Non-pigmented ciliary epithelial cell (primary cell): ENCODE results near the gene EDRF1.

DNA sequence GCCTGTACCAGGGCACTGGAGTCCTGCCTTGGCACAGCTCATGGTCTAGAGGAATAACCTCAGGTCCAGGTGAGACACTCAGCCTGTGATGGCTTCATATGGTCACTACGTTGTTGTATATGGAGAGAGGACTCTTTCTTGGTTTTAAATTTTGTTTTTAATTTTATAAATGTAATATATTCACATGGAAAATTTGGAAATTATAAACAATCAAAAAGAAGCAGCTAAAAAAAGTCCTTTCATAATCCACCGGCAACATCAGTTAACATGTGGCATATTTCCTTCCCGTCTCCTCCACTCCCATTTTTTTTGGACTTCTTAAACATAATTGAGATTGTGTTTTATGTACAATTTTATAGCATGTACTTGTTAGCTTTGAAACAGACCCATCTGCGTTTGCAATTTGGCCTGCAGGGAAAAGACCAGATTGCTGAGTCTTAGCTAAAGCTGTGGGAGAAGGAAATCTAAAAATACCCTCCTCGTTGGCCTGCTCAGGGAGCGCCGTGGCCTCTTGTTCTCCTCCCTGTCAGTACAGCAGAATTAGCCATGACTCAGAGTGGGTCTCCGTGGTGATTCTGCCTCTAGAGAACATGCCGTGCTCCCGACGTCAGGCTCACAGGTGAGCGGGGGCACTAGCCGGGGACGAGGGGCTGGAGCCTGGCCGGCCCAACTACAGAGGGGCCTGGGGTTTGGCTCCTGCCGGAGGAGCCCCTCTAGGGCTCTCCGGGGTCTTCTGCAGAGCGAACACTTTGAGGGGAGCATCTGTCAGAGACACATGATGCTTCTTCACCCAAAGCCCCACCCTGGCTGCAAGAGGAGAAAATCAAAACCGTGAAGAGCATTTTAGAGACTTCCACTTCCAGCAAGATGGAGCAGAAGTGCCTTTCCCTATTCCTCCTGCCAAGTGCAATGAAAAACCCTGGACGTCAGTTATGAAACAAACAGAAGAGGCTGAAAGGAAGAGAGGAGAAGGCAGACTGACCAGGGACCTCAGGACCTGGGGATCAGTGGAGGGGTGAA, 98.7 kb downstream of the LHPP start:
- RRBS, result 65% methylated on average over 1 of the region's 20 CpGs

DNA sequence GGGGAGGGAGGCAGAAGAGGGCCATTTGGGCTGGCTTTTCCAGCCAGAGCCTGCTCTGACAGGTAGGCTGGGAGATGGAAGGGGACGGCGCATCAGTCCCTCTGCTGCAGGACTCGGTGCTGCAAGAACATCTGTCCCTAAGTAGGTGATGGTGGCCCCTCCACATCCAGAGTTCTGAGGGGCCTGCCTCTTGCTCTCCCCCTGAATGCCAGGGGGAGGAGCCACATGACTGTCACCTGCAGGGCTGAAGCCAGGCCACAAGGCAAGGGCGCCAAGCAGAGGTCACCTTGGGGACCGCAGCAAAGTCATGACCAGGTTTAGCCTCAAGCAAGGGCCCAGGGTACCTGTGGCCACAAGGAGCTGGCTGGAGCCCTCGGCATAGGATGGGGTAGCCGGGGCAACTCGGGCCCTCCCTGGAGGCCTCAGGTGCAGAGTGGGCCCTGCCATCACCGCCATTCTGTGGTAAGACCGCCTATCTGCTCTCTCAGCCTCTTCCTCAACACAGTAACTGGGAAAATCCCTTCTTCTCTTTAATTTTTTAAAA, 99.3 kb downstream of the FAM53B start:
- RRBS, result no CpG with 5 or more reads among the region's 10 CpGs

GRCh38 chr10:124646312-124646934, 97.8 kb downstream of the FAM53B start:
- RRBS, result no CpG with 5 or more reads among the region's 13 CpGs

DNA sequence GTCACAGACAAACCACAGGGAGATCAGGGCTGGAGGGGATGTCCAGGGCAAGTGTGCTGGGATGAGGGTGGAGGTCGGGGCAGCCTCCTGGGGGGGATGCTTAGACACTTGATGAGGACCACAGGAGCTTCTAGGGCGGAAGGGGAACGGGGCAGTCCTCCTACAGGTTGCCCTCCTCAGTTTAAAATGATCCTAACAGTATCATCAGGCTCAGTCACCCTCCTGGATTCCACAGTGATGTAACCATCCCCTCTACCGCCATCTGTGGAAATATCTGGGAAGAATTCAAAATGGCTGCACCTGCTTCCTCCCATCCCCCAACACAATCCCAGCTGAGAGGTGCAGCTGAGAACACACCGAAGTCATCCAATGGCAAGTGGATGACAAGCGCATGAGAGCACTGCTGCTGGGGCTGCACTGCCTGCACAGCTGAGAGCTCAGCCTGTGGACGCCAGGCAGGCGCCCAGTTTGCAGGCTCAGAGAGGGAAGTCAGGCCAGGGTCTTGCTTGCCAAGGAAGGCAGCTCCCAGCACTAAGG, 46.5 kb downstream of the FAM53B start:
- RRBS, result no CpG with 5 or more reads among the region's 8 CpGs

GRCh38 chr10:124701172-124701814, 42.9 kb downstream of the FAM53B start:
- RRBS, result no CpG with 5 or more reads among the region's 8 CpGs

GRCh38 chr10:124717999-124719118, 25.8 kb downstream of the FAM53B start:
- RRBS, result no CpG with 5 or more reads among the region's 16 CpGs

GRCh38 chr10:124748993-124749723, 5.0 kb upstream of the FAM53B start:
- RRBS, result no CpG with 5 or more reads among the region's 4 CpGs

DNA sequence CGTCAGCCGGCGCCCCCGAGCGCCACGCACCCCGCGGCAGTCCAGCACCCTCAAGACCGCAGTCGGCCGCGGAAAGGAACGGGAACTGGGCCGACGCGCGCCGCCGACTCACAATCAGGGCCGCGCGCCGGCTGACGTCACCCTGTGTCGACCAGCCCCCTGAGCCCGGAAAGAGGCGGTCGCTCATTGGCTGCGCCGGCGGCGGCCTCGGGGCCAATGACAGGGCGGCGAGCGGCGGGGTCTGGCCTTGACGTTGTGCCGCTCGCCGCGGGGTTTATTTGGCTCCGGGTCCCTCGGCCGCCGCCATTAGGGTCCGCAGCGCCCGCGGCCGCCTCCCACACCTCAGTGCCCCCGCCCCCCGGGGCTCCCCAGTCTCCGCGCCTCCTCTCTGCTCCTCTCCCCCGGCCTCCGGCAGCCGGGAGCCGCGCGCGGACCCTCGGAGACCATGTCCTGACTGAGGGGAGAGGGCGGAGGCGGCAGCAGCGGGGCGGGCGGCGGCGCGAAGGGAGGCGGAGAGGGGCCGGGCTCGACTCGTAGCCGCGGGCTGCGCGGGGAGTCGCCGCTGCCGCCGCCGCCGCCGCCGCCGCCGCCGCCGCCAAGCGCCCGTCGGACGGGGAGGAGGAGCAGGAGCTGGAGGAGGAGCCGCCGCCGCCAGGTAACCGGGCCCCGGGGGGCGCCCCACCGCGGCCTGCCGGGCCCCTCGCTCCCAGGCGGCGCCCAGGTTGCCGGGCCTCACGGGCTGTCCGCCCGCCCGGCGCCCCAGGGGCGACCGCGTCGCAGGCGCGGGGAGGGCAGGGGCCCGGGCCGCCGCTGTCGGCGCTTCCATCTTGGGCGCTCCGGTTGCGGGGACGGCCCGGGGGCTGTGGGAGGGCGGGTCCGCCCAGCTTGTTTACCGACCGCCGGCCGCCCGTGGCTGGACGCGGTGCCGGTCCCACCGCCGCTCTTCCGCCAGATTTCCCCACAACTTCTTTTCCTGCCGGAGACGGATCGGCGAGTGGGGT, 25.0 kb upstream of the ZRANB1 start:
- RRBS, result 1% methylated on average over 51 of the region's 146 CpGs

- RRBS, result no CpG with 5 or more reads among the region's 17 CpGs
Measured at GRCh38 chr10:124995462-124996108, 32.3 kb downstream of the CTBP2 start.

GRCh38 chr10:125011629-125012704, 15.9 kb downstream of the CTBP2 start:
- RRBS, result 83% methylated on average over 2 of the region's 38 CpGs

- RRBS, result no CpG with 5 or more reads among the region's 11 CpGs
Measured at GRCh38 chr10:125047857-125048571, 20.1 kb upstream of the CTBP2 start.

DNA sequence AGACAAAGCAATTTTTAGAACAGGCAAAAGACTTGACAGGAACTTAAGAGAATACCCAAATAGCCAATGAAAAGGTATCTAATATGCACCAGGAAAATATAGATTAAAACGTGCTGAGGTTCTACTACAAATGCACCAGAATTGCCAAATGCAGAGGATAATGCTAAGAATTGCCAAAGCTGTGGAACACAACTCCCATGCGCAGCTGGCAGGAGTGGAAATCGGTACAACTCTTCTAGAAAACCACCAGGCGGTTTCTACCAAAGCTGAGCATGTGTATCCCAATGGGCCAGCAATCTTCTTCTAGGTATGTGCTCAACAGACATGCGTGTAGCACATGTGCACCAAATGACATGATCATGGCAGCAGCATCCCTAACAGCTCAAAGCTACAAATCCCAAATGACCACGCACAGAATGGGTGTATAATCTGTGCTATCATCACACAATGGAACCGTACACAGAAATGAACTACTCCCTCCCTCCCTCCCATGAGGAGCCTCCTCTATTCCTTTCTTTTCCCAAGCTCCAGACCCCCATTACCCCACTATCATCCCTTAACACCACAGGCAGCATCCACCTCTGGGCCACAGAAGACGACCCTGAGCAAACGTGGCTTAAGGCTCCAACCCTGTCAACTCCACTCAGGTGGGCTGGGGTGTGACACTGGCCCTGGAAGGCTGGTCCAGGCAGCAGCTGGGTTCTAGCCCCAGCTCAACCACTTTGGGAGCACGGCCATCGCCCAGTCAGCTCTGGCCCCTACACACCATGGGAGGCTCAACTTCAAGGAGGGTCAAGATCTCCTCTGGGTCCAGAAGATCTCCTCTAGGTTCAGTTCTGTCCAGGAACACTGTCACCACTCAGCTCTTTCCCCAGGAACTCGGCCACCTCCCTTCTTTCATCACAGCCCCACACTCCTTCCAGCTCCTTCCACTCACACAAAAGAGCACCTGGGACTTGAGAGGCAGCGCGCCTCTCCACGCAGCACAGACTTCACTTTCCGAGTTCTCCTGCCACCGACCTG, 48.1 kb upstream of the CTBP2 start:
- RRBS, result no CpG with 5 or more reads among the region's 17 CpGs

DNA sequence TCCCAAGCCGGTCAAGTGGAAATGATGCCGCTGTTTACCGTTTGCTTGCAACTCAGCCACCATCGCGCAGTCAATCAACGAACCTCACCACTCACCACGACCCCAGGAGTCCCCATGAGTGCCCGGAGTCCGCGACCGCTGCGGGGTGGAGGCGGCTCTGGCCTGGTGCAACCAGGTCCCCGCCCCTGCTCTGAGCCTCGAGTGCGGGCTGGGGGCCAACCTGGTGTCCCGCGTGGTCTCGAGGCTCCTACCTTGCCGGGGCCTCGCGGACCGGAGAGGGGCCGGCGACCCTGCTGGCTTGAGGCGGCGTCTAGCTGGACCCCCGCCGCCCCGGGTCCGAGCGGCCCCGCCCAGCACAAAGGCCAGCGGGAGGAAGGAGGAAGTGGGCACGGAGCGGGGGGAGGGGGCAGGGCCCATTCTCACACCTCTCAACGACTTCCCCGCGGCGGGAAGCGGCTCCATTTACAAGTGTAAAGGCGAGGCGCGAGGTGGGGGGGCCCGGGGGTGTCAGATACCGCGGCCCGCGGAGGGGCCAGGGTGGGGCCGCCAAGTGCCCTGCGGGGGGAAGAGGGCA, 123.7 kb upstream of the CTBP2 start:
- RRBS, result 40% methylated on average over 9 of the region's 51 CpGs

DNA sequence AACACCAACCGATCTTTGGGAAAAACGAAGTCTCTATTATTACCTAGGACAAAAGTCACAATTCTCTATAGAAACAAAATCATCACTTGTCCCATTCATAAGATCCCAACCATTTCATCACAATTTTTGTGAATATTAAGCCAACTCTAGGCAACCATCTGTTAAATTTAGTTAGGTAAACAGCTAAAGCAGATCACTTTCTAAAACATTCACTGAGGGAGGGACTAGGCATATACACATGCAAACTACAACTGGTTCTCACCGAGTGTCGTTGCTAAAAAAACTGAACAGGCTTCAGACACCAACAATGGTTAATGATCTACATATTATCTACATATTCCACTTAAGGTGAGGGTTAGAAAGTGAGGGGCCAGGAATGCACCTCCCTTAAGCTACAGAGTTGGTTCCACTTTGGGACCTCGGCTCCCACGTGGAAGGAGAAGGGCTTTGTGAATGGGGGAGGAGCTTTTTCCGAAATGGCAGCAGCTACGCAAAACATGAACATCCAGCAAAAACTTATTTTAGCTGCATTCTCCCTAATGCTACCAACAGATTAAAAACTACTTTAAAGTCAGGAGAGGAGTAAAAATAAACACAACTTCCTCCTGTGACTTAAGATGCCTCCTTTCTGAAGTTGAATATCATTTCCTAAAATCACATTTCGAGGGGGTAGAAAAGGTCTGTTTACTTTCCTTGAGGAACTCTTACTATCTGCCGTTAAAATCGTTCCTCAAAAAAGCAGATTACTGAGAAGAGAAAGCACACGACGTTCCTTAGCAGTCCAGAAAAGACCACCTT, 126.7 kb upstream of the CTBP2 start:
- RRBS, result no CpG with 5 or more reads among the region's 13 CpGs

- RRBS, result 1% methylated on average over 15 of the region's 35 CpGs
Measured at GRCh38 chr10:125161736-125162046, 133.8 kb upstream of the CTBP2 start.

- RRBS, result no CpG with 5 or more reads among the region's 7 CpGs
Measured at GRCh38 chr10:125710188-125710637, 9.3 kb upstream of the EDRF1 start.

- RRBS, result 1% methylated on average over 25 of the region's 80 CpGs
Measured at GRCh38 chr10:125718802-125719797, at the start of gene EDRF1. TSS of gene EDRF1 (plus strand) at chr10:125719709.

- RRBS, result 31% methylated on average over 33 of the region's 55 CpGs
Measured at GRCh38 chr10:125773805-125774270, 1.8 kb downstream of the MMP21 start.

- RRBS, result no CpG with 5 or more reads among the region's 11 CpGs
Measured at GRCh38 chr10:126080855-126081321, 184.5 kb downstream of the FANK1 start.

- RRBS, result no CpG with 5 or more reads among the region's 7 CpGs
Measured at GRCh38 chr10:126088137-126088600, 191.8 kb downstream of the FANK1 start.